Natural killer cell (primary cell): ENCODE data around the gene SPR.

DNA sequence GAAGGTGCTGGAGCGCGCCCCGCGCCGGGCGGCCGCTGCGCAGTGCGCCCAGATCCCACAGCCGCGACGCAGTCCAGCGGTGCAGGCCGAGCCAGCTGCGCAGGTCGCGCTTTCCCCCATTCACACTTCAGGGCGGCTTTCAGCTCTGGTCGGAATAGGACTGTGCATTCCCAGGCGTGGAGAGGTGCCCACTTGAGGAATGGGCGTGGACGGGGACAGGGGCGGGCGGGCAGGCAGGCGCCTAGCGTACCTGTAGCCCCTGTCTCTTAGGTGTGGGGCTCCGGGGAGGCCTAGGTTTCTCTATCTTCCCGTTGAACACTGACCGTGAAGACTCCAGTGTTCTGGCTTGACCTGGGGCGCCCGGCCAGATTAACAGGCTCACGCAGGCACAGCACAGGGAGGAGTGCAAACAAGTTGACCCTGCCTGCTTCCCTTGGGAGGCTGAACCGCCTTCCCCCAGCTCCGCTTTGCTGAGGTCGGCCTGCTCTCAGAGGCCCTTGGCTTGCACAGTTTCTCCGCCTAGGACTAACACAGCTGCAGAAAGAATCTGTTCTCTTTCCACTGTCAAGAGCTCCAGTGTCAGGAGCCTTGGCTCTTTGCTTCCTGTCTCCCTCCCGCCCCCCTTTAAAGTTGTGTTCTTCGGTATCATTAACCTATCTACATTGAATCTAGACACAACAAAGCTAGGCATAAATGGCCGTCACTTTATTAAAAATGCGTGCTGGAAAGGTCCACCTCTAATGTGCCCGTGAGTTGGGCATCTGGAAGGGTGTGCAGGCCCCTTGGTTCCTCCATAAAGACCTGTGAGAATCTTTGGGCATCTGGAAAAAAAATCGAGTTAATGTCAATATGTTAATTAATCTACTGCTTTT lies 600 bp downstream of the PCYOX1 start:
- PRO-cap = no peak

- PRO-cap = no peak
Measured at GRCh38 chr2:70514481-70515185, 39.0 kb downstream of the TGFA start.

DNA sequence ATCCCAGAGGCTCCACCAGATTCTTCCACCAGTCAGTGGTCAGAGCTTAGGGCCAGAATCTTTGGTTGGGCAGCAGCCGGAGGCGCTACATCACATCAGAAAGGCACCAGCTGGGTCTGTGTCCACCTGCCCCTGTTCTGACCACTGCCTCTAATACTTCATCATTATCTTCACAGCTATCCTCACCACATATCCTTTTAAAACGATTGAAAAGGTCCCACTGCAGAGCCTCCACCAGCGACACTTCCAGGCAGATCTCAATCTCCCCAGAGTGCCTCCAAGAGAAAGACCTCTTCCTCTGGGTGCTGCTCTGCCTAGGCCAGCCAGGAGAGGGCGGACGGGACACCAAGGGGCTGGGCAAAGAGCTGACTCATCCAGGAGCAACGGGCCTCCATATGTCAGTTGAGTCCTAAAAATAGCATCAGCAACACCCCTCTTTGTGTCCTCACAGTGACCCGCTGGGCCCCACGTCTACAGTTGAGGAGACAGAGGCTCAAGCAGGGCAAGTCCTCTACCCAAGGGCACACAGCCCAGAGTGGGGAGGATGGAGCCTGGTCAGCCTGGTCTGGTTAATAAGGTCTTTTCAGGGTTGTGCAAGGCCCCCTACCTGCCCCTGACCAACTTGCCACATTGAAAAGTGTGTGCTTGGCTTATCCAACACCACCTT lies 81.2 kb downstream of the ADD2 start:
- PRO-cap = no peak

DNA sequence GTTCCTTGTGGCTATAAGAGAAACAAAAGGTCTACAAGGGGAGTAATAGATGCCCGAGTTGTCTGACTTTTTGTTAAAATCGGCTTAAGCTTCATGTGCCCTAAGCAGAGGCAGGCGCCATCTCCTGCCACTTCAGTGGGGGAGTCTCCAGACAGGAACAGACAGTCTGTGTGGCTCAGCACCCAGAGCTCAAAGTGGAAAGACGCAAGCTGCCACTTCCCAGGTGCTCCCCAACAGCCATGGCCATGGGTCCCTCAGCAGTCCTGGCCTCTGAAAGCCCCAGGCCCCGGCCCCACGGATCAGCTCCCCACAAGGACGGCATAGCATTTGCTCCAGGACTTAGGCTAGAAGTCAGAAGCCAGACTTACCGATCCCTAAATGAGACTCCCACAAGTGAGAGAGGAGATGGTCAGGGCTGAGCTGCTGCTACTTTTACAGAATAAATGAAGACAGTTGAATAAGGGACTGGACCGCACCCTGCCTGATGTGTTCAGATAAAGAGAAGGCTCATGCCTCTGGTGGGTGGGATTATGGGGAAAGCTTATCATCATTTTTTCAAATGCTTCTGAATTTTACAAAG lies 50.6 kb downstream of the ADD2 start:
- PRO-cap = no peak

DNA sequence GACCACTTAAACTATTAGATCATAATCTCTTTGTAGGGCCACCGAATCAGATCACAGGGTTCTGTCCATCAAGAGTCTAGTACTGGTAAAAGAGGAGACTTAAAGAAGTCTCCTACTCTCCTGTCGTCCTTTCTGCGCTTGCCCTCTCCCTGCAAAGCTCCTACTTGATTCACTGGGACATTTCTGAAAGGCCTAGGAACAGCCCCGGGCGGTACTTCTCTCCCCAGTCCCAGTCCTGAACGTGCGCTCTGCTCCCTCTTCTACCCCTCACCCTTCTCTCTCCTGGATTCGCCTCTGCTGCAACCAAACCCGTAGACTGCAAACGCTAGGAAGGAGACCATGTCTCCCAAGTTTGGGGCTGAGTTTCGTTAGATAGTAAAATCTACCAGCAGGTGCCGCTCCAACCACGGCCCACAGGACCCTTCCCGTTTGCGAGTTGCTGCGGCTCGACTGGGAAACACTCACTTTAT lies 1.0 kb downstream of the FIGLA start:
- PRO-cap = unidirectional peak, plus-strand start at position 195 of the sequence

DNA sequence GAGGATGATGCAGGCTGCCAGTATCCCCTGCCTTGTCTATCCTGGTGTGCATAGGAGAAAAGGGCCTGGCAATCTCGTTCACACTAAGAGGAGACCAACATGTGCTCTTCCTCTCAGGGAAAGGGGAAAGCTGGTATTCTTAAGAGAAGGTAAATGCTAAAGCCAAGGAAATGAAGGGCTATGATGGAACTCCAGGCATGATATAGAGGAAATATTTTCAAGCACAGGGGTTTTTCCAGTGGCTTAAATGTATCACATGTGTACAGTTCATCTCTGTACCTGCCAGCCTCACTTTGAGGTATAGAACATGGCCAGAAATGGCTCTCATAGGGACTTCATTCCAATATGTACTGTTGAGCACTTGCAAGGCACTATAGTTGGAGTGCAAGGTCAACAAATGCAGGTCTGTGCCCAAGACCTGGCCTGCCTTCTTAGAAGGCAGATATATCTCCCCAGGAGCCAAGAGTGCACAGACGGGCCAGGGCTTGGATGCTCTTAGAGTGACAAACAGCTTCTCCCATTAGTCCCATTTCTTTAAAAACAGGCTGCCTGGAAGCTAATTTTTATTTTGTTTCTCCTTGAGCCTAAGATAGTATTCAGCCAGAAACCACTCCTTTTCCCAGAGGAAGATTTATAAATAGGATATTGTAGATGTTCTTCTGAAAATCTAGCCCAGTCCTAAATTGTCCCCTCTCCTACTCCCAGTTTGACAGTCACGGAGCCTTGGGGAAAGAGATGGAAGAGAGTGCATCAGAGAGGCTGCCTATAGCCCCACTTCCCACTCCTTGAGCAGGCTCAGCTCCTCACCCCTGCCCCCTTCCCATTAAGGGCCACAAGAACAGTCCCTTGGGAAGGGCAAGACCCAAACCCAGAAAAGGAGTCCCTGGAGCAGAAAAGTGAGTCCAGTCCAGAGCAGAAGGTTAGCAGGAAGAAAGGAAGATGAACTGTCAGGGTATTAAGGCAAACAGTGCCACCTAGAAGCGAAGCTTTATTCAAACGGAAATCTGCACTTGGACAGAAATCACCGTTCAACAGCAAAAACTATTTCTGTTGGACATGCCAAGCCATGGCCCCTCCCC lies 7.2 kb downstream of the TEX261 start:
- PRO-cap = no peak

- PRO-cap = no peak
Measured at GRCh38 chr2:71001062-71001478, 6.4 kb upstream of the TEX261 start.

- PRO-cap = no peak
Measured at GRCh38 chr2:71004342-71004701, 9.6 kb upstream of the TEX261 start.

- PRO-cap = no peak
Measured at GRCh38 chr2:71132961-71133565, 2.6 kb downstream of the MPHOSPH10 start.

DNA sequence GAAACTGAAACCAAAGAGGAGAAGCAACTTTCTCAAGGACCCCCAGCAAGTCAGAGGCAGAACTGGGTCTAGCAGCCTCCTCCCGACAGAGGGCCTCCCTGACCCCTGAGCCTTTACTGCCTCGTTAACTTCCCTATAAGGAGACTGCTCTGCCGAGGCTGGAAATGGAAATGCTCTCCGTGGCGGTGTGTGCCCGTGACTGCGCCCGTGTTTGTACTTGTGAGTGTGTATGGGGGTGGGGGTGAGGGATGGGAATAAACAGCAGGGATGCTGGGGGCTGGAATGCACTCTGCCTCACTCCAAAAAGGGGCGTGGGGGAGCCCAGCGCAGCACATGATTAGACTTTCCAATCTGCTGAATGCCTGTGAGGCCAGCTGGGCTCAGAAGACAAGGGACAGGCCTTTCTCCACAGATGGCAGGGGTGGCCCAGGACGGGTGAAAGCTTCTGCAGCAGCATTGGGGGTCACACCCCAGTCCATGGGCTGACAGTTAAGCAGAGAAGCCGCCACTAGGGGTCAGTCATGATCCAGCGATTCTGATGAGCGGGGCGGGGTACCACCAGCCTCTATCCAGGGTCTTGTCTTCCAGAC lies 26.8 kb downstream of the MPHOSPH10 start:
- PRO-cap = no peak

DNA sequence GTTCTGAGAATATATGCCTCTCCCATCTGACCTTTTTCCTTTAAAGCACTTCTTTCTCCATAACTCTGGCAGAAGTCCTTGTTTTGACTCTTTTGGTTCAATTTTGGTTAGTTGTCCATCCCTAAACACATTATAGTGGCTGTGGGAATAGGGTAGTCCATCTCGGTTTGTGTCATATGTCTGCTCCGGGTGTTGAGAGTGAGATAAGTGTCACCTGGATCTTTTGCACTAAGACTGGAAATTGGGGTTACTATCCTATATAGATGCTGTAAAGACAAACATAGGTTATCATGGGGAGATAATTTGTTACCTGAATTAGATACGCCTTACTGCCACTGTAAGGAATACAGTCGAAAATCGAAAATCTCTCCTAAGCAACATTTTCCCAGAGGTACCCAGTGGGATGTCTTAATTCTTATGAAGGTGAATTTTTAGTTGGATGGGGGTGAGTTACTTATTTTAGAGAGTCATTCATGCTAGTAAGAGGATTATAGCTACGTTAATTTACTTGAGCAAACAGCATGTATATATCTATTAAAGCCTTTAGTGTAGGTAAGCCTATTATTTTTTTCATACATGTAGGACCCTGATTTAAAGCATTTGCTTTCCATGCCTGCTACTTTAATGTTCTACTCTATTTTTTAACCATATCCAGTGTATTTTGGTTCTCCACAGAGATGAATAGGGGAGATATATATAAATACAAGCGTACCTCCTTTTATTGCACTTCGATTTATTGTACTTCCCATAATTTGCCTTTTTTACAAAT lies 25.7 kb downstream of the ZNF638 start:
- PRO-cap = no peak

DNA sequence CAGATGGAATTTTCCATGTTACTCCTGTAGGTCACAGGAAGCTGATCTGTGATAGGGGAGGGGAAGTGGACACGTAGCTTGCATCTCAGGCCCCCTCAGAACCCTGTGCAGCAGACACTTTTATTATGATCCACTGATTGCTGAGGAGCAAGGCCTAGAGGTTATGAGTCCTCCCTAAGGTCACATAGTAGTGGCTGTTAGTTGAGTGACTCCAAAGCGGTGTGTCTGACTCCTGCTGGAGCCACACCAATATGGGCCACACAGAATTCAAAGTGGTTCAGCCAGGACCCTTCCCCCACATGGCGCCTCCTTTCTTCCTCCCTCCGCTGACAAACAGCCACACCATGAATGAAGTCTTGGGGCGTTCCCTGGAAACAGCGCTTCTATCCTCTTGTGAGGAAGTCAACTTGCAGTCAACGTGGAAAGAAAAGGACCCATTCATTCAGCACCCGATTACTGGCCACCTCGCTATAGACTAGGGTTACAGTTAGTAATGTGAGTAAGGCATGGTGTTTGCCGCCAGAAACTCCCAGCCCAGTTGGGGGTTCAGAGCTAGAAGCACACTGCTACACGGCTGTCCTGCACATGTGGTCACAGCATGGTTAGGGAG lies 8.5 kb downstream of the DYSF start:
- PRO-cap = no peak

GRCh38 chr2:71593993-71594493 lies 127.5 kb downstream of the DYSF start:
- PRO-cap = no peak

GRCh38 chr2:71746777-71747518 lies 280.4 kb downstream of the DYSF start:
- PRO-cap = no peak

- PRO-cap = no peak
Measured at GRCh38 chr2:71831121-71831703, 316.4 kb downstream of the CYP26B1 start.

- PRO-cap = no peak
Measured at GRCh38 chr2:72143401-72143915, 4.2 kb downstream of the CYP26B1 start.

- PRO-cap = no peak
Measured at GRCh38 chr2:72173606-72174380, 26.1 kb upstream of the CYP26B1 start.

GRCh38 chr2:72886749-72887482 lies at the start of gene SPR:
Gene SPR (plus strand): TSS chr2:72887408.
- PRO-cap = no peak

GRCh38 chr2:73002385-73002619 lies 69.2 kb downstream of the SFXN5 start:
- PRO-cap = no peak

- PRO-cap = no peak
Measured at GRCh38 chr2:73034664-73035101, 36.8 kb downstream of the SFXN5 start.